Vagina (tissue), 1 donor: ENCODE data around the genes BMPR1A and GLUD1.

DNA sequence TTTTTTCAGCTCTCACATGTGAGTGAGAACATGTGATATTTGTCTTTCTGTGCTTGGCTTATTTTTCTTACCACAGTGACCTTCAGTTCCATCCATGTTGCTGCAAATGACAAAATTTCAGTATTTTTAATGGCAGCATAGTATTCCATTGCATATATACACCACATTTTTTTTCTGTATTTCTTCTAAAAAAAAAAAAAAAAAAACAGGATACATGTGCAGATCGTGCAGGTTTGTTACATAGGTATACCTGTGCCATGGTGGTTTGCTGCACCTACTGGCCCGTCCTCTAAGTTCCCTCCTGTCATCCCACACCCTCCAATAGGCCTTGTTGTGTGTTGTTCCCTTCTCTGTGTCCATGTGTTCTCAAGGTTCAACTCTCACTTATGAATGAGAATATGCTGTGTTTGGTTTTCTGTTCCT is 557.3 kb downstream of the NRG3 start:
- PRO-cap: no peak
- RAMPAGE, long total RNA: no peak

DNA sequence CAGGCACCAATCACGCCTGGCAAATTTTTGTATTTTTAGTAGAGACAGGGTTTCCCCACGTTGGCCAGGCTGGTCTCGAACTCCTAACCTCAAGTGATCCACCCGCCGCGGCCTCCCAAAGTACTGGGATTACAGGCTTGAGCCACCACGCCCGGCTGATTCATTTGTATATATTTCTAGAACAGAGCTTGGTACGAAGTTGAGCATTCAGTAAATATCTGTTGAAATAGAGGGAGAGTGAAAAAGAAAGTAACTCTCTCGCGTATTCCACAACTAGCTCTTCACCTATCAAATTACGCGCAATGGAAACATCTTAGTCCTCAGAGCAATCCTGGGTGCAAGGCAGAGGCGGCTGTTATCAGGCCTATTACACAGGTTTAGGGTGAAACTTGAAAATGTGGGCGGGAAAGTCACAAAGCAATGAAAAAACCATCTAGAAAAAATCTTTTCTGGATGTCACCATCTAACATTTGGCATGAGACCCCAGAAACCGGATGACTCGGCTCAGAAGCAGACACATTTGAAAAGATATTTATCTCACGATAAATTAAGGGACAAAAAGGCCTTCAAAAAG is 627 bp upstream of the GHITM start:
- PRO-cap: no peak
- RAMPAGE, long total RNA: no peak

GRCh38 chr10:84152085-84153214 is 13.1 kb downstream of the GHITM start:
- PRO-cap: no peak
- RAMPAGE, long total RNA: no peak

GRCh38 chr10:84279670-84280074 is 34.8 kb downstream of the RGR start:
- PRO-cap: no peak
- RAMPAGE, long total RNA: no peak

DNA sequence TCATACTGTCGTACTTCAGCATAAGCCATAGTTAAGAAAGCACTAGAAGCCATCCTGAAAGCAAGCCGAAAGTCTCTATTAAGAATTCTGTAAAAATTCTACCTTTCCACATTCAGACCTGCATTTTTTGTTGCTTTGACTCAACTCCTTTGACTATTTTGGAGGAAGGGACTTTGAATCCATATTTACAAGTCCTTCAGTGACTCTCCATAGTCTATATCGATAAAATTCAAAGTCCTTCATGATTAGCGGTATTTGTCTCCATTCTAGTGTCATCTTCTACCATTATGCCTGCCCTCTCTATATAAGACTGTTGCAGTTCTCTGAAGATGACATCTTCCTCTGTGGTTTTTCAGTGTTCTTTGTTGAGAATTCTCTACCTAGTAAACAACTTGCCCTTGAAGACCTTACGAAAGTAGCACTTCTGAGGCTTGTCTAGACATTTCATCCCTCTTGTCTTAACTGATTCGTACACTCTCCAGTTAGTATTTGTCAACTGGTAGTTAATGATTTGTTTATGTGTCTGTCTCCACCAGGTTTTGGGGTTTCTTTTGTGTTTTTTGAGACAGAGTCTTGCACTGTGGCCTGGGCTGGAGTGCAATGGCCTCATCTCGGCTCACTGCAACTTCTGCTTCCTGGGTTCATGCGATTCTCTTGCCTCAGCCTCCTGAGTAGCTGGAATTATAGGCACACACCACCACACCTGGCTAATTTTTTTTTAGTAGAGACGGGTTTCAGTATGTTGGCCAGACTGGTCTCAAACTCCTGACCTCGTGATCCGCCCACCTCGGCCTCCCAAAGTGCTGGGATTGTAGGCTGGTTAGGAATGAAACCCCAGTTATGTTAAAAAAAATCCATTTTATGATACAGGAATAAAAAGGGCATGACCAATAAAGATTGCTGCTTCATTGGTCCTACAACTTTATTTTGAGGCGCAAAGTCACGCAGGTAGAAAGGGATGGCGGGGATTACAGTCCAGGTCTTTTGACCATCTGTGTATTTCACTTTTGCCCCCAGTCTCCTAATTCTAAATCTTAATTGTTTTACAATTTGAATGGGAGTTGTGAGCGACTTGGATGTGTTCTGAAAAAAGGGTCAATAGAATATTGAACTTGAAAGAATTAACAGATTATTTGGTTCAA is 2.0 kb downstream of the CCSER2 start:
- PRO-cap: no peak
- RAMPAGE, long total RNA: no peak

GRCh38 chr10:84763938-84764452 is 435.6 kb downstream of the CCSER2 start:
- PRO-cap: no peak
- RAMPAGE, long total RNA: no peak

DNA sequence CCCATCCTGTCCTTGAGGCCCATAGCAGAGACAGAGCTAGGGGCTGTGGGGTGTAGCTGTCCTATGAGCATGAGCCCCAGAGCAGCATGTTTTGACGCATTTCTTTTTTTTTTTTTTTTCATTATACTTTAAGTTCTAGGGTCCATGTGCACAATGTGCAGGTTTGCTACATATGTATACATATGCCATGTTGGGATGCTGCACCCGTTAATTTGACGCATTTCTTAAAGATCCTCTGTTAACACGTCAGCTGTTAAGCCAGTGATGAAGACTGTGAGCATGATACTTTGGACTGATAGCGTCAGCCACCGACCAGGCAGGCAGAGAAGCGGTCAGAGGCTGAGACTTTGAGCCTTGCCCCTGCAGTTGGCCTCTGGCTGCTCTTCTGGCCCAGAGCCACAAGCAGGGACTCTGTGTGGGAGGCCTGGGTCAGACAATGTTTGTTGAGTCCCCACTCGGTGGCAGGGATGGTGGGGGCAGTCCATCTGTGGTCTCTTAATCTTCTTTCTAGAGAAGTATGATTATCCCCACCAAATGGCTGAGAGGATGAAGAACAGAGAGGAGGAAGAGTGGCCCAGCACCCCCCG is 203.2 kb downstream of the GRID1 start:
- PRO-cap: no peak
- RAMPAGE, long total RNA: no peak

GRCh38 chr10:86556850-86557095 is 35.2 kb upstream of the WAPL start:
- PRO-cap: no peak
- RAMPAGE, long total RNA: no peak

DNA sequence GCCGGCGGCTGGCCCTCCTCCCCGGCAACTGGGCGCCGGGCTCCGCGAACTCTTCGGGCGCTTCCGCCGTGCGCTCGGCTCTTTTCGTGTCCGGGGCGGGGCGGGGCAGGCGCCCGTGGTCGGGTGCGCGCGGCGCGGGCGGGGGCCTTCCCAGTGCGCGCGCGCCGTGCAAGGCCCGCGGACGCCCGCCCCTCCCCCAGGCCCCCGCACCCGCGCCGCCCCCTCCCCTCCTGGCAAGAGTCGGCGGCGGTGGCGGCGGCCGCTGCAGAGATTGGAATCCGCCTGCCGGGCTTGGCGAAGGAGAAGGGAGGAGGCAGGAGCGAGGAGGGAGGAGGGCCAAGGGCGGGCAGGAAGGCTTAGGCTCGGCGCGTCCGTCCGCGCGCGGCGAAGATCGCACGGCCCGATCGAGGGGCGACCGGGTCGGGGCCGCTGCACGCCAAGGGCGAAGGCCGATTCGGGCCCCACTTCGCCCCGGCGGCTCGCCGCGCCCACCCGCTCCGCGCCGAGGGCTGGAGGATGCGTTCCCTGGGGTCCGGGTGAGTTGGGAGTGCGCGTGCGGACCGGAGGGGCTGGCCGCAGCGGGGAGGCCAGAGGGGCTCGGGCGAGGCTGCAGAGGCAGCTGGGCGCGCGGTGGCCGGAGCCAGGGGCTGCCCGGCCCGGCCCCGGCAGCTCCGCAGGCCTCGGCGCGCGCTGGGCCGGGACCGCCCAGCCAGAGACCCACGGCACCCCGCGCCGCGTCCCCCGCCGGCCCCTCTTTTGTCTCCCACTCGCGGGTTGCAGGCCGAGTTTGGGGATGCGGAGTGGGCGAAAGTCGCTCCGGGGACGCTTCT is at the start of gene BMPR1A:
BMPR1A (plus strand) TSS at position 236 of the 830 bp plus-strand sequence.
- PRO-cap: bidirectional peak, plus-strand start at position 236 of the sequence, minus-strand start at position 30 of the sequence; bidirectional peak, plus-strand start at position 784 of the sequence, minus-strand start at position 758 of the sequence
- RAMPAGE, long total RNA: start-site peak on the plus strand centred at position 221 of the sequence, 46 bp wide, 29 reads; start-site peak on the plus strand centred at position 446 of the sequence, 124 bp wide, 34 reads

DNA sequence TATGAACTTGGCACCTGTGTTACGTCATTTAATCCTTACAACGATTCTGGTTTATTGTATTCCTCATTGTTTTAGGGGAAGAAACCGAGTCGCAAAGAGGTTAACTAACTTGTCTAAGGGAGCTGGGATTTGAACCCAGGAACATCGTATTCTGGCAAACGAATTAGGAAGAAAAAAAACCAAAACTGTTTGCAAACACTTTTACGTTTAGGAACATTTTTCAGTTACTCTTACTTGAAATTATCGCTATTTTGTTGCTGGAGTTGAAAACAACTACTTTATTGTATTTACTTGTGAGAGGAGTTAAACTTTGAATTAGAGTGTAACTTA is 1.3 kb downstream of the BMPR1A start:
- PRO-cap: no peak
- RAMPAGE, long total RNA: no peak

GRCh38 chr10:86955346-86955924 is 2.0 kb downstream of the MMRN2 start:
- PRO-cap: bidirectional peak, plus-strand start at chr10:86955759, minus-strand start at chr10:86955672
- RAMPAGE, long total RNA: start-site peak on the plus strand at chr10:86955745-86955791, 58 reads

- PRO-cap: no peak
- RAMPAGE, long total RNA: no peak
These were observed 31.2 kb downstream of the FAM25A start for GRCh38 chr10:87051060-87051829.

DNA sequence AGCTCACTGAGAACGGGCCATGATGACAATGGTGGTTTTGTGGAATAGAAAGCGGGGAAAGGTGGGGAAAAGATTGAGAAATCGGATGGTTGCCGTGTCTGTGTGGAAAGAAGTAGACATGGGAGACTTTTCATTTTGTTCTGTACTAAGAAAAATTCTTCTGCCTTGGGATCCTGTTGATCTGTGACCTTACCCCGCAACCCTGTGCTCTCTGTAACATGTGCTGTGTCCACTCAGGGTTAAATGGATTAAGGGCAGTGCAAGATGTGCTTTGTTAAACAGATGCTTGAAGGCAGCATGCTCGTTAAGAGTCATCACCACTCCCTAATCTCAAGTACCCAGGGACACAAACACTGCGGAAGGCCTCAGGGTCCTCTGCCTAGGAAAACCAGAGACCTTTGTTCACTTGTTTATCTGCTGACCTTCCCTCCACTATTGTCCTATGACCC is 13.2 kb downstream of the GLUD1 start:
- PRO-cap: no peak
- RAMPAGE, long total RNA: no peak

GRCh38 chr10:87094737-87094971 is at the start of gene GLUD1:
GLUD1 (minus strand) TSS chr10:87094843.
- PRO-cap: no peak
- RAMPAGE, long total RNA: no peak

DNA sequence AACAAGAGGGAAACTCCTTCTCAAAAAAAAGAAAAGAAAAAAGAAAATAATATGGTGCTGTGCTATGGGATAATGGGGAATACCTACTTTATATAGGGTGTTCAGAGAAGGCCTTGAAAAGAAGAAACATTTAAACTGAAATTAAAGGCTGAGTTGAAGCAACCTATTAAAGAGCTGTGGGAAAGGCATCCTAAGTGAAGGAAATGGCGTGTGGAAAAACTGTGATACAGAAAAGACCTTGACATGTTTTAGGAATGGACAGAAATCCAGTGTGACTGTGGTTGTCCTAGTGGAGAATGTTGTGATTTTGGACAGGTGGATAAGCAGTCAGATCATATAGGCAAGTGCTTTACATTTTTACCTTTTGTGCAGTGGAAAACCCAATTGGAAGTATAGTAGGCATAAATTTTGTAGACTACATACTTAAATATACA is 12.4 kb downstream of the SHLD2 start:
- PRO-cap: no peak
- RAMPAGE, long total RNA: start-site peak on the plus strand centred at position 99 of the sequence, 12 bp wide, 5 reads

DNA sequence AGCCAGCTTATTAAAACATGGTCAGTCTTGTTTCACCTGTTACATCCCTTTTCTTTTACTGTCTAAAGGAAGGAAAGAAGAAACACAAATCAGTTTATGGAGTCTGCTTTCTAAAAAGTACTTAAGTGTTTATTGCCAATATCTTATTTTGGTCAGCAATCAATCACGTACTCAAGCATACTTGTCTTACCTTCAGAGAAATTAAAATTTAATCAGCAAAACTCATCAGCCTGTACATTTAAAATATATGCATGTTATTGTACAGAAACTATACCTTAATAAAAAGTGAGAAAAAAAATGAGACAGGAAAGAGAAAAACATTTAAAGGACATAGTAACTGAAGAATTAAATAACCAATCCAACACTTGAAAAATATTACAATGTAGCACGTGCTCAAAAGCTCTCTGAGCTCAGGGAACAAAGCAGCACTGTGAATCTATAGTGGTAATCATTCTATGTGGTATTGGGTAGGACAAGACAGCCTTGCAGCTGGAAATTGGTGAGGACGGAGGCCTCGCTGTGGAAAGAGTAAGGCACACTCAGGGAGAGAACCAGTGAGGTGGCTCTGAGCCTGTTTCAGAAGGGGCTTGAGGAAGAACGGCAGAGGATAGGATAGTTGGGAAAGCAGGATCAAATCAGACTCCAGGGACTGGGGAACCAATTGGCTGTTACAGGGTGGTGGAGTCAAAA is 55.6 kb upstream of the NUTM2A start:
- PRO-cap: no peak
- RAMPAGE, long total RNA: no peak

- PRO-cap: no peak
- RAMPAGE, long total RNA: start-site peak on the minus strand at chr10:87211901-87211988, 22 reads
These were observed 13.4 kb upstream of the NUTM2A start for GRCh38 chr10:87211834-87212317.

GRCh38 chr10:87214010-87214647 is 11.1 kb upstream of the NUTM2A start:
- PRO-cap: no peak
- RAMPAGE, long total RNA: start-site peak on the minus strand at chr10:87214238-87214385, 10 reads

DNA sequence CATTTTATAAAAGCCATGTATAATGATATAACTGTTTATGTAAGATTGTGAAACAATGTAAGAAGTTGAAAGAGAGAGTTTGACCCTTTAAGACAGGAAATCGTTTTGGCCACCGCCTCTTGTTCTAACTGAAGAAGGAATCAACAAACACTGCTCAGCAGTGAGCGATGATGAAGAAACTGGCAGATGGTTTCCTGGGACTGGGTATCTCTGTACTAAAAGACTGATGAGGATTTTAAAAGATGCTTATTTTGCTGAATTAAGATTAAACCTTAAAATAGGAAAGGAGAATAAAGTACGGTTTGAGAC is 27.6 kb downstream of the MINPP1 start:
- PRO-cap: unidirectional peak, plus-strand start at position 160 of the sequence
- RAMPAGE, long total RNA: no peak

GRCh38 chr10:87585598-87586201 is 74.0 kb upstream of the PAPSS2 start:
- PRO-cap: no peak
- RAMPAGE, long total RNA: no peak